Thoracic aorta endothelial cell (primary cell): ENCODE results near the genes NPAS1, SLC8A2 and CARD8.

- CAGE, long polyA plus RNA: no peak
These were observed 31.1 kb upstream of the NPAS1 start for GRCh38 chr19:46988574-46988992.

- CAGE, long polyA plus RNA: no peak
These were observed at the start of gene NPAS1 for GRCh38 chr19:47019310-47020055. Gene NPAS1 (plus strand): TSS chr19:47019837.

DNA sequence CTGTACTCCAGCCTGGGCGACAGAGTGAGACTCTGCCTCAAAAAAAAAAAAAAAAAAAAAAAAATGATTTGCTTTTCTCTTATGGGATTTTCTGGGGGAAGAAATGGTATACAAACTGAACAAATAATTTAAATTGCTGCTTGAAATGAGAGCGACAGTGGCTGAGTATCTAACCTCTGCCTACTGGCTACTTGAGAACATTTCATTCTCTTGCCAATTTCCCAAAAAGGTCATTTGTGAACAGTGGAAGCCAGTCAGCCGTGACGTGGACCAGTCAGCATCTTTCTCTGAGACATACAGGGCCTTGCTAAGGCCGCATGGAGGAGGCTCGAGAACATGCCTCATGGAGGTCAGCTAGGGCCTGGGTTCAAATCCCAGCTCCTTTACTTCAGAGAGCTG is 20.4 kb downstream of the ZC3H4 start:
- CAGE, long polyA plus RNA: no peak

- CAGE, long polyA plus RNA: no peak
These were observed 1.2 kb downstream of the ZC3H4 start for GRCh38 chr19:47112074-47113030.

DNA sequence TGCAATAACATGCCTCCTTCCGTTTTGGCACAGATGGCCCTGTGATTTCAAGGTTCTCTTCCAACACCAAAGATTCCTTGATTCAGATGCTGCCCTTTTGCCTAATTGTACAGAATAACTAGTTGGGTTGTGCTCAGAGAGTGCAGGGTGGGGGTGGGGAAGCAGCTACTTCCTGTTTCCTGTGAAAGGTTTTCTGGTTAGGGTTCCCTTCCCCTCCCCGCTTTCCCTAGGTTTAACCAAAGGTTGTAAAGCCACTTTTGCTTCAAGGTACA is 27.2 kb downstream of the SAE1 start:
- CAGE, long polyA plus RNA: no peak

GRCh38 chr19:47190162-47190907 is 40.7 kb downstream of the BBC3 start:
- CAGE, long polyA plus RNA: no peak

- CAGE, long polyA plus RNA: no peak
These were observed 820 bp downstream of the BBC3 start for GRCh38 chr19:47229814-47230943.

GRCh38 chr19:47271990-47272635 is 2.6 kb upstream of the INAFM1 start:
- CAGE, long polyA plus RNA: no peak

DNA sequence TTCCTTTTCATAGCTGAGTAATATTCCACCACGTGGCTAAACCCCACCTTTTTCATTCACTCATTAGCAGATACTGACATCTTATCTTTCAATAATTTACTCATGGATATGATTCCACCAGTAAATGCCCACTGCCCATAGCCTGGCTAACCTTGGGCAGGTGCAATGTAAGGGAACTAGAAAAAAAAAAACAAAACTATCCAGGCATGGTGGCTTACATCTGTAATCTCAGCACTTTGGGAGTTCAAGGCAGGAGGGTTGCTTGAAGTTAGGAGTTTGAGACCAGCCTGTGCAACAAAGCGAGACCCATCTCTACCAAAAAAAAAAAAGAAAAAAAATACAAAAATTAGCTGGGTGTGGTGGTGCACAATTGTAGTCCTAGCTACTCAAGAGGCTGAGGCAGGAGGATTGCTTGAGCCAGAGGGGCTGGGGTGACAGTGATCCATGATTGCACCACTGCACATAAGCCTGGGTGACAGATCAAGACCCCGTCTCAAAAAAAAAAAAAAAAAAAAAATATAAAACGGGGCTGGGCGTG is 7.1 kb downstream of the C5AR1 start:
- CAGE, long polyA plus RNA: no peak

DNA sequence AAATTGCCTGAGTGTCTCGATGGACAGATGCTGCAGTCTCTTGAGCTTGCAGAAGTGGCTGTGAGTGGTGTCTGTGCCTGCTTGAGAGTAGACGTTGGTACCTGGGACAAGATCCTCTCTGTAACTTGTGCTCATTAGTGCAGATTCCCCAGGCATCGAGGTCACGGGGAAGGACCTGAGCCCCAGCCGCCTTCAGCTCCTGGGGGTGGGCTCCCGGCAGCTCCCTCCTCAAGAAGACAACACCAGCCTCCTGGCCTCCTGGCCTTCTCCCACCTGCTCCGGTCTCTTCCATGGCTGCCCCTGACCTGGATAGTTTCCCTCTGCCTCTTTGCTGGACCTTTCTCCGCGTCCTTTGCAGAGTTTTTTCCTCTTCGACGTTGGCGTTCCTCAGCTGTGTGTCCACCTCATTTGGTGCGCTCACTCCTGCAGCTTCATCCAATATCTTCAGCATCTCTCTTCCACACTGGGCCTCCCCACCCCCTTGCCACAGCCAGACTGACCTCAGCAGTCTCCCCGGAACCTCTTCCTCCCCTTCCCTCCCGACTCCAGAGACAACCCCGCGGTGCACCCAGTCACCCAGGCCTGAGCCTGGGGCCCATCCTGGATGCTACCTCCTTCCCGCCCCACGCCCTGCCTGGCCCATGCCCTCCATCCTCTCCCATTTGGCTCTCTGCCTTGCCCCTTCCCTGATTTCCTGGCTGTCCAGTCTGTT is 8.3 kb upstream of the C5AR2 start:
- CAGE, long polyA plus RNA: no peak

GRCh38 chr19:47420157-47420718 is 911 bp upstream of the MEIS3 start:
- CAGE, long polyA plus RNA: no peak

DNA sequence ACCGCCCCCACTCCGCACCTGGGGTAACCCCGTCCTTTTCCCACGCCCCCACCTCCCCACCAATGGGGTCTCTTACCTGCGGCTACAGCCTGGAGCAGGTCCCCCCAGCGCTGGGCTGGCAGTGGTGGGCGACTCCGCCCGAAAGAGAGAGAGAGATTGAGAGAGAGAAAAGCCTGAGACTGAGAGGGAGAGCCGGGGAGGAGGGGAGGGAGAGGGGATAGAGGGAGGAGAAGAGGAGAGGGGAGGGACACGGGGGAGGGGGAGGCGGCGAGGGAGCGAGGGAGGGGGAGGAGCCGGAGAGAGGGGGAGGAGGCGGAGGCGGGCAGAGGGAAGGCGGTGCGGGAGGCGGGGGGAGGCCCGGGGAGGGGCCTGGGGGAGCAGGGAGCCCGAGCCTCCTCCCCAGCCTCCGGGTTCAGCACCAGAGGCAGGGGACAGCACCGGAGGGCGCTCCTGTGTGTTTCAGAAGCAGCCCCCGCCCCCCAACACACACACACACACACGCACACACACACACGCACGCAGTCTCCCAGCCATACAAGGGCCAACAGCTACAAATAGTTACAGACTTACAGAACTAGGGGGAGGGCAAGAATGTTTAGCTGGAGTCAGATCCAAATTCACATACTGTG is at the start of gene SLC8A2:
Gene SLC8A2 (minus strand): TSS at position 181 of the 629 bp plus-strand sequence.
- CAGE, long polyA plus RNA: no peak

DNA sequence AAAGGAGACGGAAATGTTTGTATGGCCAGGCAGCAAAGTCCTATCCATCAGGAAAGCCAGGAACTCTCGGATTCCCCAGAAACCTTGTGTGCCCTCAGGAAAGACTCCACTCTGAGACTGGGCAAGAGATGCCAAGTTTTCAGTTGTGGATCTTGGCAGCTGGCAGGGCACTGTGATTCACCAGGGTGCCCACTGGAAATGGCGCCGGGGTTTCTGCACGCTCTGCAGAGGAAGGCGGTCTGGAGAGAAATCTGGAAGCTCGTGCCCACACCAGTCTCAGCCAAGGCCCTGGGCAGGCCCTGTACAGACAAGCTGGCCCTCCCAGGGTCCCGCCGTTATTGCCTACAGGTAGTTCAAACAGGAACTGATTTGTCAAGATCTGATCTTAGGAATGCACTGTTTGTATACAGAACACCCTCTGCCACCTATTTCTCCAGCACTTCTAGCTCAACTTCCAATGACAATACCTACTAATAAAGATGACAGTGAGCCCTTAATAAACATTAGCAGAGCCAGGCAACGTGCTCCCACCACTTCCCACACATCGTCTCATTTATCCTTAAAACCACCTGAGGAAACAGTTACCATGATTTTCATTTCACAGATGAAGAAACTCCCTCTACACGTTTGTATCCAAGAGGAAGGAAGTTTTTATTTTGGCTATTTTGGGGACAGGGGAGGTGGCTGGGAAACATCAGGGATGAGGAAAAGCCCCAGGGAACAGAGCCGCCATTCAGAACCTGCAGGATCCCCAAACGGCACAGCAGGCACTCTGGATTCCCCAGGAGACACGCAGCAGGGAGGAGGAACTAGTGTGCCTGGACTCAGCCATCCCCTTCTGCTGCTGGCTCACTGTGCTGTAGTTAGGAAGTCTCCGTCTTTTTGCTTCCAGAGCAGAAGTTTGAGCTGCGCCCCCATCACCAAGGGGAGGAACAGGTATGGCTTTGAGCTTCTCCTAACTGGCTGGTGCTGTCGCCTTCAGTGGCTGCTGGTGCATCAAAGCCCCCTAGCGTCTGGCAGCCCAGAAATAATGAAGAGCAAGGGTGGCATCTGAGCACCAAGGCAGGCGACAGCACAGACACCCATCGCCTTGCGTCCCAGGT is 4.6 kb downstream of the NAPA start:
- CAGE, long polyA plus RNA: no peak

DNA sequence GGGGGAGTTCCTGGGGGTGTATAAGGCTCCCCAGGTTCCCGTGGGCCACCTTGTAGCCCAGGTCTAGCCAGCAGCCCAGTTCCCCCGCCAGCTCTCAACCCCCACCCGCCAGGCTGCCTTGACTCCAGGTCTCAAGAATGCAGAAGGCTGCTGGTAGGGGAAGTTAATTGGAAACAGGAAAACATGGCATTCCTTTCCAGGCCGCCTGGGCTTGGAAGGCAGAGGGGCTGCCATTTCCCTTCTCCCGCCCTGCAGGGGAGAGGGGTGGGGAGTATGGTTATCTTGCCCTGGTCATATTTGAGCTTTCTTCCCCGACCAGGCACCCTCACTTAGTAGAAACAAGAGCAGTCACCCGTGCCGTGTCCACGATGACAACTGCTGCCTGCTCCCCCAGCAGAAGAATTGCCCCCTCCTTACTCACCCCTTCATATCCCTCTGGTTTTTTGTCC is 4.3 kb downstream of the BICRA start:
- CAGE, long polyA plus RNA: no peak

GRCh38 chr19:47702379-47703433 is 10.5 kb upstream of the EHD2 start:
- CAGE, long polyA plus RNA: no peak

DNA sequence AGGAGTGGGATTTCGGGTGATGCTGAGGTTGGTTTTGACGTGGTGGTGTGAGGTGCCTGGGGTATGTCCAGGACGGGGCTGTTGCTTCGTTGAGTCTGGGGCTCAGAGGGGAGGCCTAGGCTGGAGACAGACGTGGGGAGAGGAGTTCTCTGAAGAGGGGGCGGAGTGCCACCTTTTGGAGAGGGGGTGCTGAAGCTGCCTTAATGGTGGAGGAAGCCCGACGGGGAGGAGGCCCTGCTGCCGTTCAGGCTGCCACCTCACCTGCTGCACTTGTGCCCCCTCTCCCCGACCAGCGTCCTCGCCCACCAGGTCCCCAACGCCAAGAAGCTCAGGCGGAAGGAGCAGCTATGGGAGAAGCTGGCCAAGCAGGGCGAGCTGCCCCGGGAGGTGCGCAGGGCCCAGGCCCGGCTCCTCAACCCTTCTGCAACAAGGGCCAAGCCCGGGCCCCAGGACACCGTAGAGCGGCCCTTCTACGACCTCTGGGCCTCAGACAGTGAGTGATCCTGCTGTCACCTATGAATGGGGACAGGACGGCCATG is 5.3 kb downstream of the NOP53 start:
- CAGE, long polyA plus RNA: no peak

DNA sequence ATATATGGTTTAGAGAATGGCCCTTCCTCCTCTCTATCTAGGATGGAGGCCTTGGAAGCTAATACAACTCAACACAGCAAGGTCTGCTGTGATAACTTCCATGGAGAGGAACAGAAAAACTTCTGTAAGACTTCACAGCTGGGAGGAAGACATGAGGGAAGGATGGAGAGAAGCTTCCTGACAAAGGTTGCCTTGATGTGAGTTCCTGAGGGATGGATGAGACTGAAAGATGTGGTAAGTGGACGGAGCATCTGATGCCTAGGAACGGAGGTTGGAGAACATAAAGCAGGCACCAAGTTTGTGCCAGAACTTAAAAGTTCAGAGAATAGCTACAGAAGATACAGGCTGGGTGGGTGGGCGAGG is 12.0 kb downstream of the CABP5 start:
- CAGE, long polyA plus RNA: no peak

- CAGE, long polyA plus RNA: no peak
These were observed 13.2 kb upstream of the PLA2G4C start for GRCh38 chr19:48123874-48124189.

DNA sequence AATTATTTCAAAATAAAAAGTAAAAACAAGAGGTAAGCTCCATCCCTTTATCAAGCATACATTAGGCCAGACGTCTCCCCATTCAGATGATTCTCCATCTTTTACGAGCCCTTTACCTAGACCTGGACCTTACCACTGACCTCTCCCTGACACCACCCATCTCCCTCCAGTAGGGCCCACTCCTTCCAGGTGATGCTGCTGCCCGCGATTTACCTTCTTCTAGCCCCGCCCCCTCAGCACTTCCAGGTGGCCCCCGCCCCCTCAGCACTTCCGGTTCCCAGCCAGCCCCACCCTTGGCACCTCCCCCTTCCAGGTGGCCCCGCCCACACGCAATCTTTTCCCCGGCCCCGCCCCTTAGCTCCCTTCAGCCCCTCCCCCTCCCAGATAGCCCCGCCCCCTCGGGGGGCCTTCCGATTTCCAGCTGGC is 662 bp downstream of the LIG1 start:
- CAGE, long polyA plus RNA: no peak

DNA sequence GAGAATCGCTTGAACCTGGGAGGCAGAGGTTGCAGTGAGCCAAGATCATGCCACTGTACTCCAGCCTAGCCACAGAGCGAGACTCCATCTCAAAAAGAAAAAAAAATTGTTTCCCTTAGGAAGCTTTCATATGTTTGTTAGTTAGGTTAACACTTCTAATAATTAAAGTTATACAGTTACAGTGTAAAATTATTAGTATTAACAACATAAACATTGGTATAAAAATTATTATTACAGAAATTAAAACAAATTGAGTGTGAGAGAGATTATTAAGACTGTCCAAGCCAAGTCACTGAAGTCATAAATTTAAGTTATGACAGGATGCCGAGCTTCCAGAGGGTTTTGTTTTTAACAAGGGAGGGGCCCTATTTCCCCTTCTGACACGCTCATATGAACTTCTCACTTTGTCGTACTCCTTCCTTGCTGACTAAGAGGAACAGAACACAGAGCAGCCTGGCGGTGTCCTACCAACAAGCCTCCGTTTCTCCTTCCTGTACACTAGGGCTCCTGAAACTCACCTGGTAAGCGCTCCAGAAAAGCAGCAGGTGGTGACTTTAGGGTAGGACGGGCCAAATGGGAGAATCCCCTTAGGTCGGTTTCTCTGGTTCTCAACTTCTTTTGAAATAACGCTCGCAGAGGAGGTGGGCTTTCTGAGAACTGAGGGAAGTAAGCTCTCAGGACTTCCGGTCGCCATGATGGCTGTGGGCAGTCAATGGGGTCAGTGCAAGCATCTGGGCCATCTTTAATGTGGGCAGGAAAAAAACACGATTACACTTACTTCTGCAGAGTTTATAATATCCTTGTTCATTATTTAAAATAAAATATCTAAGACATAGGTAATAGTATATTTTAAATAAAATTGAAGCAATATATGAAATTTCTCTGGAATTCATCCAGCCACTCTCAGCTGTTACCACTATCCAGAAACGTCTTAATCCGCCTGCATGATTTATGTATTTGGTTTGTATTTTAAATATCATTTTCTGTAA is at the start of gene CARD8:
Gene CARD8 (minus strand): TSS at position 639 of the 989 bp plus-strand sequence.
- CAGE, long polyA plus RNA: no peak